ENCODE measurements around a stretch of chr6.

GRCh38 chr6:16698901-16699969, 62.0 kb downstream of the ATXN1 start:
- RRBS: no CpG with 5 or more reads among the region's 8 CpGs

- RRBS: no CpG with 5 or more reads among the region's 6 CpGs
Observed at GRCh38 chr6:16985677-16986133, 116.1 kb upstream of the STMND1 start.

DNA sequence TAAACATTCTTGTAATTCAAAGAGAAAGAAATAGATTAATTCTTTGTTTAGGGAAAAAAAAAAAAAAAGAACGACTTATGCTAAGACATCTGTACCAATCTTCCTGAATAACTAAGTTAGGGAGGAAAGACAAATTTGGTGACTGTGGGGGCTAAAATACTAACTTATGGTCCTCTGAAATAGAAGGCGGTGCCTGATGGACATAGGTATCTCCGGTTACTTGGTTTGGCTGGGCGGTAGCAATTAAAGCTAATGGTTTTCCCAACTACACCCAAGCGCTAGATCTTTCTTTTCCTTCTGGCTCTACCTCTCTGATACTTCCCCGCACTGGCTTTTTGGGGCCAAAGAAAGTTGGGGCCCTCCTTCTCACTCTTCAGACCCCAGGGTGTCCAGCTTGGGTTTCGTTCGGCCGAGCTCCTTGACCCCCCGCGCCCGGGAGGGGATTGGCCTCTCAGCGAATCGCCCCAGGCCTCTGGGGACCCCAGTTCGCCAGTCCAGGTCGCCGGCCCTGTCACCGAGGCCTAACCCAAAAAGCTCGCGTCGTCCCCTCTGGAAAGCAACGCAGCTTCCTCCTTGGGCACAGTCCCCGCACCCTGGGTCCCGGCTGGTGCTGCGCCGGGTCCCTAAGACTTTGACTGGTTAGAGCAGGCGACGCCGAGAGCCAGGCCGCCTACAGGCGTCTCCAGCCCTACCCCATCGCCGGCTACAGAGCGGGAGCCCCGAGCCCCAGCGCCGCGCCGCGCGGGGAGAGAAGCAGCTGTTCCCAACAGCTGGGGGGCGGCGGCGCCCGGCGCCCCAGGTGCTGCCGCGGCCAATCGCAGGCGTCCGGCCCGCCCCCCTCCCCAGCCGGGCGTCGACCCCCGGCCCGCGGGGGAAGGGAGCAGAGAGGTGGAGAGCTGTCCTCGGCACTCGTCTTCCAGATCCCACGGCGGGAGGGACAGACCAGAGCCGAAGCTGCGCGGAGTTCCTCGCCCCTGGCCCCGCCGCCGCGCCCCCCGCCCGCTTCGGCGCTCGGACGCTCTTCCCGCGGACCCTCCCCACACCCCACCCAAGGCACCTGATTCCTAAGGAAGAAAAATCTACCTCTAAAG, 709 bp upstream of the RBM24 start:
- RRBS: 4% methylated on average over 30 of the region's 78 CpGs

GRCh38 chr6:17281794-17282851, 962 bp downstream of the RBM24 start:
- RRBS: under 1% methylated on average over 18 of the region's 52 CpGs

DNA sequence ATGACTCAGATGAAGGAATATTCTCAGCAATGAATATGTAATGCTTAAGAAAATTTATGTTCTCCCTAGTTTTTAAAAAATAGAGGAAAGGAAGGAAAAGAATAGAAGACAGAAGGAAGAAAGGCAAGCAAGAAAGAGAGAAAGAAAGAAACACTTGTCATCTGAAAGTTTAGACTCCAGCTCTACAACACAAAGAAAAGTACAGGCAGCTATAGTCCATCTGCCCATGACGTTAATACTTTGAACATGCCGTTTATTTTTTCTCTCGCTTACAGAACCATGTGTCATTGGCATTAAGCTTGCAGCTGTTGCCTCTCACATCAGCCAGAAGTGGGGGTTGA, 36.2 kb downstream of the CAP2 start:
- RRBS: no CpG with 5 or more reads among the region's 3 CpGs

GRCh38 chr6:17601297-17601382, 1.0 kb downstream of the FAM8A1 start:
- RRBS: no CpG with 5 or more reads among the region's 1 CpG

- RRBS: no CpG with 5 or more reads among the region's 8 CpGs
Observed at GRCh38 chr6:17811732-17812486, 105.2 kb upstream of the NUP153 start.

DNA sequence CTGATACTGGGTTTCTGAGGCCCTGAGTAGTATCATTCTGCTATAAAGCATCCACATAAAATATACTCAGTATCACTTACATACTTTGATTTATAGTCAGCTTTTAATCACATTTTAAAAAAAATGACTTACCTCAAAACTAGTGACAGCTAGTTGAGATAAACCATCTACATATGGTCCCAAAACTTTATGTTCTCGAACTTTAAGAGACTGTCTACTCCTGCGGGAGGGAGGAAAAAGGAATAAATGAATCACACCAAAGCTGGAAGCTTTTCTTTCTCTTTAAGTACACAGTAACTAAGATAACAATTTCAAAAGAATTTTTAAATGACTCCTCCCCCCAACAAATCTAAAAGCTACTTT, 135.6 kb downstream of the KIF13A start:
- RRBS: no CpG with 5 or more reads among the region's 2 CpGs

GRCh38 chr6:18159749-18160129, 4.5 kb downstream of the KDM1B start:
- RRBS: no CpG with 5 or more reads among the region's 4 CpGs

DNA sequence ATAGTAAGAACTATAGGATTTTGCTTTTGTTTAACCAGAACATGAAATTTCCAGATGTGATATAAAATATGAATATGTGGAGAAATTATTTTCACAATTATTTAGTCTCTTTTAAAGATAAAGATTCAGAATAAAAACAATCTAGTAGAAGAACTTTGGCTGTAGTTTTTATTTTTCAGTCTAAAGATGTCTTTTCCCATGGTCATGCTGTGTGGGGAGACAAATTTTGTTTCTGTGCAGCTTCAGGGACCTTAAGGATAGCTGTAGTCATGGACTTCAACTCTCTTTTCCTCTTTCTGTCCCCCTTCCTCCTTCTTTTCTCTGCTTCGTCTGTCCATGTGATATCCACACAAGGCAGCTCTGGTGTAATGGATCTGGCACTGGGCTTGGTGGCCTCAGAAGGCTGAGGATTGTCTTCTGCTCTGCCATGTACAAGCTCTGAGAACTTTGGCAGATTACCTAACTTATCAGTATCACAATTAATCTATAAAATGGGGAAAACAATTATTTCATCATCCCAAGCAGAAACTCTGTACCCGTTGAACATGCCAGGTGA, 10.4 kb downstream of the RNF144B start:
- RRBS: no CpG with 5 or more reads among the region's 2 CpGs

DNA sequence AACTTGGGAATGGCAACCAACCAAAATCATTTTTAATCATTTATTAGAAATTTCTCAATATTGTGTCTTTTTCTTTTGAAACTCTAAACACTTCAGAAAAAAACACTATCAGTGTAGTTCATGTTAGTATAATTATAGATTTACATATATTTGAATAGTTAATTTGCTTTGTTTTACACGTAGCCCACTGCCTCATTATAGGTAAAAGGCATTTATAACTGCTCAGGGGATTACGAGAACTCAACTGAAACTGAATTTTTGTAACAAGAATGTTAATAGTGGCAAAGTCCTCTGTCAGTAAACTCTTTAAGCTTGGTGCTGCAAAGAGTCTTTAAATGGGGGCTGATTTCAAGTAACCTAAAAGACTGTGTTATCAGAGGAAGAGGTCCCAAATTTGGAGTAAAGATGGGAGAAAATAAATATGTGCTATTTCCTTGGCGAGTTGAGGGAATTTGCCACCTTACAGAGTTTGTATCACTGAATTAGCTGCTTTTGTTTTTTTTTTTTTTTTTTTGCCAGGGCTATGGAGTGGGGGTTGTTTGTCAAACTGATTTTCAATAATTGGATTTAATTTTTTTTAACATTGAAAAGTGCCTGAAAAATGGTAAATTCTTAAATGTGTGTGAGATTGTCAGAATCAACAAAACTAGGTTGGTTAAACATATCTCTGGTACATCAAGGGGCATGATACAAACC, 79.9 kb downstream of the RNF144B start:
- RRBS: no CpG with 5 or more reads among the region's 3 CpGs

DNA sequence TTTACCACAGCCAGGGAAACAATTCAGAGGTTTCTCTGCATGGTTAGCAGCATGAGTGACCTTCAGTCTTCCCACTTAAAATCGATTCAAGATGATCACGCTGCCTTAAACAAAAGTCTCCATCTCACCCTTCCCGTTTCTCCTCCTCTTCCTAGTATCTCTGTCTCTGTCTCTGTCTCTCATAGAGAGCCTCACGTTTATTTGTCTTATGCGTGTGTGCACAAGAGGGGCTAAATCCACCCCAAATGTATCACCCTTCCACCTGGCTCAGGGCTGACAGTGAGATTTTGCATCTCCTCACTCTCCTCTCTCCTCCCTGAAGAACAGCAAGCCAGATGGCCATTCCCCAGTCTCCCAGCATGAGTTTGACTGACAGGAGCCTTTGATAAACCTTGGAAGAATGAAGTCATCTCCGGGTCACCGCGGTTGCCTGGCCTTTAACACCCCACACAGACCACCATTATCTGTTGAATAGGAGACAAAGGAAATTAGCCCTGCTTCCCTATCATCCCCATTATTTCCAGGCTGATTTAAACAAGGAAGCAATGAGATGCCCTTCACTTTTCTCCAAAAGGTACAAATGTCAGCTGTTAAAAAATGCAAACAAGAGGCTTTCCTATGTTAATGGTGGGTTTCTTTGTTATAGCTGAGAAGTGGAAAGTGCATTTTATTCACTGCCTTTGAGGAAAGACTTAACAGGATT, 525.0 kb upstream of the ID4 start:
- RRBS: no CpG with 5 or more reads among the region's 8 CpGs

DNA sequence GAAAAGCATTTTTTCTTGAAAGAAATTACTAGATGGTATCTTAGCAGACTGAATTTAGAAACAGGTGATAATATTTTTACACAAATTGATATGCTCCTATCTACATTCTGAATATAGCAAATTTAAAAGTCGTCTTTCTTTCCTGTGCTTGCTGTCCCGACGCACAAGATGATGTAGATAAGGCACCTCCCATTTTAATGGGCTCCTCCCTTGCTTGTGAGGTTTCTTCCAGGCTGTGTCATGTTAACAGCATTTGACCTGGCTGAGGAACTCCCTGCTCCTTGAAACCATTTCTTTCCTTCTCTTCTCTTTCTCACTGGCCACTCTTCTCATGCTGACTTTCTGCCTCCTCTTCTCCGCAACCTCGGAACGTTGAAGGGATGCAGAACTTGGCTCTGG, 14.5 kb upstream of the ID4 start:
- RRBS: no CpG with 5 or more reads among the region's 6 CpGs

GRCh38 chr6:19838976-19839726, 2.0 kb downstream of the ID4 start:
- RRBS: 1% methylated on average over 10 of the region's 27 CpGs

- RRBS: no CpG with 5 or more reads among the region's 2 CpGs
Observed at GRCh38 chr6:19841237-19841994, 4.2 kb downstream of the ID4 start.

DNA sequence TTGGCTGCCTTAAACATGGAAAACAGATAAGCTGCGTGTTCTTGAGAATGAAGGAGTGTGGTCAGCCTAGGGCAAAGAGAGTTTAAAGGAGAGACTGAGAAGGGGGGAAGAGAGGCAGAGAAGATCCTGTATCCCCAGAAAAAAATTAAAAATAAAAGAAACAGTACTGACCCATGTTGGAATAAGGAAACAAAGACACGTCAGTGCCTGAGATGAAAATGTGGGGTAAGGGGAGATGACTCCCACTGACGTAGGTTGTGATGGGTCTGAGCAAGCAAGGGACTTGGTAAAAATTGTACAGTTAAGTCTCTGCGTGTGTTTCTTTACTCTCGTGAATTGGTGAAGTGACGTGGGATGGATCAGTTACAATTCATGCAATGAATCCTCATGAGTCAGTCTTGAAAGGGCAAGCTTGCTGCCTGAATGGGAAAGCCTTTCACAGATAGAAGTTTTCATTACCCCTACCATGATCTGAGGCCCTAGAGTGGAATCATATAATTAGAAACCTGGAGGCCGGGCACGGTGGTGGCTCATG, 8.4 kb downstream of the ID4 start:
- RRBS: no CpG with 5 or more reads among the region's 8 CpGs

DNA sequence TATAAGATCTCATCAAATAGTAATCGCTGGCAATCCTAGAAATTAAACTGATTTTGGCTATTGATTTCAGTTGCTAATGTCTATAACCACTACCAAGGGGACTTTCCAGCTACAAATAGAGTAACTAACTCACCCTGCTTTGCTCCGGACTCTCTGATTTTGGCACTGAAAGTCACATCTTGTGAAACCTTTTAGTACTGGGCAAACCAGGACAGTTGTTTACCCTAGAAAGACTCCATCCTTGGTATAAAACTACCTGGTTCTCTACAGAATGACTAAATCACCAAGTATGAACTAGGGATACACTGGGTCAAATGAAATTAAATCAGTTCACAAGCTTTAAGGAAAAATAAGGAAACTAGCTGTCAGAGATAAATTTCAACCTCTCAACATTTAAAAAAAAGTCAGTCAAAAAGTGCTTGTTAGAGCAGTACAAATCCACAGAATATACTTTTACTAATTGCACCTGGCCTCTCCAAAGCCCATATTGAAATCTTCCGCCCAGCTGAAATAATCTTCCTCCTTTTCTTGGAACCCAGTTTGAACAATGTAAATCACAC, 82.5 kb downstream of the MBOAT1 start:
- RRBS: no CpG with 5 or more reads among the region's 3 CpGs

DNA sequence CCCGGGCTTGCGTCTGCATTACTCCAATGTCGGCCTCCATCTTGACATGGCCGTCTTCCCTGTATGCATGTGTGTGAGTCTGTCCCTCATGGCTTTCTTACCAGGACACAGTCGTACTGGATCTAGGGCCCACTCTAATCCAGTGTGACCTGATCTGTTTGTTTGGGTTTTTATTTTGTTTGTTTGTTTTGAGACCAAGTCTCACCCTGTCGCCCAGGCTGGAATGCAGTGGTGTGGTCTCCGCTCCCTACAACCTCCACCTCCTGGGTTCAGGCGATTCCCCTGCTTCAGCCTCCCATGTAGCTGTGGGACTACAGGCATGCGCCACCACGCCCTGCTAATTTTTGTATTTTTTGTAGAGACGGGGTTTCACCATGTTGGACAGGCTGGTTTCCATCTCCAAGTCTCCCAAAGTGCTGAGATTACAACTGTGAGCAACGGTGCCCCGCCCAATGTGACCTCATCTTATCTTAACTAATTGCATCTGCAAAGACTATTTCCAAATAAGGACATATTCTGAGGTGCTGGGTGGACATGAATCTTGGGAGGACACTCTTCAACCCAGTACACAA, 73.2 kb downstream of the MBOAT1 start:
- RRBS: no CpG with 5 or more reads among the region's 13 CpGs

- RRBS: no CpG with 5 or more reads among the region's 1 CpG
Observed at GRCh38 chr6:20208628-20209141, 3.6 kb downstream of the MBOAT1 start.

Data from retinal pigment epithelial cell (primary cell).